Frontal cortex (tissue), 2 donors: ENCODE data around the gene MMUT.

GRCh38 chr6:47786812-47787148 lies 4.9 kb downstream of the OPN5 start:
- RAMPAGE, long total RNA: no peak

GRCh38 chr6:48068160-48069357 lies 42.4 kb downstream of the PTCHD4 start:
- RAMPAGE, long total RNA: no peak

- RAMPAGE, long total RNA: start-site peak on the plus strand at chr6:49463366-49463395, 173 and 12 reads in 2 replicates
These were observed at the start of gene MMUT for GRCh38 chr6:49462482-49463798. MMUT (minus strand) TSS chr6:49463253.

DNA sequence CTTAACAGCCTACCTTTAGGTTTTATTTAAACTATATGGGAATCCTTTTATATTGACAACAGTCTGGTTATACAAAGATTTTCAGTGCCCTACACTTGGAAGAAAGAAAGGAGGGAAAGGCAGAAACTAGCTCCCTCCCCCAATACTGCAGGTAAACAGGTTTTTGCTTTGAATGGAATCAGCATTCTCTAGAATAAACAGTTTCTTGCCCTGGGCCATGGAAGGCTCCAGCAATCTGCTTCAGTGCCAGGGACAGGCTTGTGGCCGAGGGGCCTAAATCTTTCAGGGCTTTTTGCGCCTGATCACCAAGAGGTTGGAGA lies 23.7 kb downstream of the TFAP2B start:
- RAMPAGE, long total RNA: no peak

DNA sequence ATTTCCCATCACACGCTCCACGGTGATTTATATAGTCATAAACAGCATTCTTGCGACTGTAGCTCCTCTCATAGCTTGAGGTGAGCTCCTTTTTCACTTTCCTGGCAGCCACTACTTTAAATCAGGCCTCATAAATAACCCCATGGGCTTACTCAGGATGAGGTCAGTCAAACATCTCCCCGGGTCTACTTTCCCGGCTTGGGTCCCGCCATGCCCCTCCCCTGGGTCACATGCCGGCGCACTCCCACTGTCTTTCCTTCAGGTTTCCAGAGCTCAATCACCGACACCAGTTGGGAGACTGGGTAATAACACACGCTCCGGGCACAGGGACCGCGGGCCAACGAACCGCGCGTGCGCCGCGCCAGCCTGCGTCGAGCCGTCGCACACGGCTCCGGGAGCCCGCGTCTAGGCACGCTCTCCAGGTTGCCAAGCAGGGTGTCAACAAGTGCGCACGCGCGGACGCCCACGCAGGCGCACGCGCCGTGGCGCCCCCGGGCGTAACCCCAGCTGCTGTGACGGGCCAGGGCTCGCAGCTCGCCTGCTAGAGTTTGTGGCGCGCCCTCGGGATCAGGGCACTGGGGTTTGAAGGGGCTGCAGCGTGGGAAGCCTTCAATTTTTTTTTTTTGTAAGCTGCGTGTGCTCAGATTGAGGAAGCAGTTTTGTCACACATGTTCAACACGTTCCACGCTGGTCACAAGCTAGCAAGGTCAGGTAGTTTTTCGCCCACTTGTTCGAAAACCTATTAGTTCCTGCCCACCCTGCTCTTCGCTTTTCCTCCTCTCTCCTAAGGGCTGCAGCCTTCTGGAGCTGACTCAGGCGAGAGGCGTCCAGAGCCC lies 31.7 kb downstream of the TFAP2B start:
- RAMPAGE, long total RNA: no peak

- RAMPAGE, long total RNA: no peak
These were observed 37.3 kb upstream of the PKHD1 start for GRCh38 chr6:52124566-52125224.

GRCh38 chr6:52273571-52274009 lies 11.0 kb downstream of the MCM3 start:
- RAMPAGE, long total RNA: no peak

DNA sequence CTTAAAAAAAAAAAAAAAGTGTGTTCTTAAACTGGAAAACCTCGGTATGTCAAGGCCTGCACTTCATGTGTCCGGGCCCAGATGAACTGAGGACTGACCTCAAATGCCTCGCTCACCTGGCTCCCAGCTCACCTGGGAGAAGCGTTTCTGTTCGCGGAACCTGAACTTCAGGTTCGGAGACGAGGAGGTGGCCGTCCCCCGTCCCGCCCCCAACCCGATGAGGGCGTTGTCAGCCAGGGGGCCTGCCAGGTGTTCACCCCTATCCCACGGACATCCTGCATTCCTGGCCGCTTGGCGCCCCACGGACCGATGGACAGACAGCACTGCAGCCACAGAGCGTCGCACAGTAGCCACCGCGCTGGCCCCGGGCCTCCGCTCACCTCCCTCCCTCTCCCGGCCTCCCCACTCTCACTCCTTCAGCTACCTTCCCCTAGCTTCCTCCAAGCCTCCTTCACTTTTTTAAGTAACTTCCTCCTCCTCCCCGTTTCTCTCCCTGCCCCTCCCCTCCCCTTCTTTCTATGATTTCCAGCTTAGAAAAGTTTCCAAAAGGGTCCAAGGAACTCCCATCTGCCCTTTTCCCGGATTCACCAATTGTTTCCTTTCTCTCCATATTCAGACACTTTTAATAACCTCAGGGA lies 22.6 kb upstream of the MCM3 start:
- RAMPAGE, long total RNA: no peak

DNA sequence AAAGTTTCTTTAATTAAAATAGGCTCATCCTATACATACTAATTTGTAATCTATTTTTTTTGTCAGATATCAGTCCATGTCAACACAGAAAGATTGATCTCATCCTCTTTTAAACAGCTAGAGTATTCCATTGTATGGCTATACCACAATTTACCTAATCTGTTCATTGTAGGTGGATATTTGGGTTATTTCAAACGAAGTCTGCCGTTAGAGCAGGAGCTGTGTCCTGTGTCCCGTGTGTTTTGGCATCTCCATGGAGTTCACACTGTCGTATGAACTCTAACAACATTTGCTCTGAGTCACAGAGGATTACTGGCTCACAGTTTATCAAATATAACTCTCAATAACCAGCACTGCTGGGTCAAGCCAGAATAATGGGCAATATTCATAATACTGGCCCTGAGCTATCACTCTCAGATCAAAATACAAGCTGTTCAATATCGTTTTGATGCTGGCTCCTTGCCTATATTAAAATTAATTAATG lies 16.4 kb downstream of the TRAM2 start:
- RAMPAGE, long total RNA: no peak

DNA sequence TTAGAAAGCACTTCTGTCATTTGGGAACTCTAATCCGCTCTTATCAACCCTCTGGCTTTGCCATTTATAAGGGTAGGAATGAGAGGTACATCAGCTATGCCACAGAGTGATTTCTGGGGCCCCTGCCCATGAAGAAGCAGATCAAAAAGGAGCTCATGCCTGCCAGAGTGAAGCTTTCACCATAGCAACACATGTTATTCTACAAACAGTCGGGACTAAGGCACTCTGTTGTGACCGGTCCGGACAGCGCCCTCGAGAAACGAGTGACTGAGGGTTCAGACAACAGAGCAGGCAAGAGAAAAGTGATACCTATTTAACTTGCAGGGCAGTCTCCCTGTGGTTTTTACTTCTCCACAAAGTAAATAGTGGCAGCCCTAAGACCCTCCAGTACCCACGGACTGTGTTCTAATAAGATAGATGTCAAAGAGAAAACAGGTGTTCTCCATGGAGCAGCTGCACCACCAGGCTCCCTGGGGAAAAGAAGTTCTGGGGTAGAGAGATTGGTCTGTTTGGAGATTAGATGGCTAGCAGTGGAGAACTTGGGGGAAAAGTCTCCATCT lies 5.6 kb downstream of the TRAM2 start:
- RAMPAGE, long total RNA: no peak

GRCh38 chr6:52803990-52804324 lies 341 bp upstream of the GSTA1 start:
- RAMPAGE, long total RNA: no peak

- RAMPAGE, long total RNA: no peak
These were observed 5.6 kb downstream of the FBXO9 start for GRCh38 chr6:53070677-53071291.

DNA sequence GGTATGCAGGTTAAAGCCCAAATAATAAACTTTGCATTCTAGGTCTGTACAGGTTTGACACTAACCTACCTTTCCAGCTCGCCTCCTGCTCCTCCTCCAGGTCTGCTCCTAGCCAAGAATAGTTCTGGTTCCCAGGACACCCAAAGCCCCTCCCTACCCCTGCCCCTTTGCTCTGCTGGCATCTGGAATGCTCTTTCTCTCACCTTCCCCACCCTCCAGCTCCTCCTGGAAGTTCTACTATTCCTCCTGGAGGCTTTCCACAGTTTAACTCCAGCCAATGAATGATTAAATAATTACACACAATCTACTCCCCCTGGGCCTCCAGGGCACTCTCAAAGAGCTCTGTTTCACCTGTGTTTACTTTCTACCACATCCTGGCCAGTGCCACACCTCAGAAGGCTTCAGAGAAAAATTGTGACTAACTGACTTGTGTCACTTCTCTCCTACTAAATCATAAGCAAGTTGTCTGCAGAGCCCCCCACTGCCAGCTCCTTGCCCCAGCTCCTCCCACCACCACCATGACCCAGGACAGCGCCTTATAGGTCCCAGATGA lies 36.2 kb downstream of the GCM1 start:
- RAMPAGE, long total RNA: no peak

GRCh38 chr6:53216219-53216586 lies 67.6 kb upstream of the GCM1 start:
- RAMPAGE, long total RNA: no peak

DNA sequence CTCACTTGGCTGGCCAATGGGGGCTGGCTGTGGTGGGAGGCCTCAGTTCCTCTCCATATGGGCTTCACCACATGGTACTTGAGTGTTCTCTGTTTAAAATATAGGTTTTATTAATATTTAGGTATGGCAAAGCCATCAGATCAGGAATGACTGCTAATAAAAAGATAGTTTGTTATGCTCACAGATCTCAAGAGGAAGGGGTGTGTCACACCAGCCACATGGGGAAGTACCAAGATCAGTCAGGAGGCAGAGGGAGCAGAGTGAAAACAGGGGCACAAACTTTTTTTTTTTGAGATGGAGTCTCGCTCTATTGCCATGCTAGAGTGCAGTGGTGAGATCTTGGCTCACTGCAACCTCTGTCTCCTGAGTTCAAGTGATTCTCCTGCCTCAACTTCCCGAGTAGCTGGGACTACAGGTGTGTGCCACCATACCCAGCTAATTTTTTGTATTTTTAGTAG lies 92.1 kb upstream of the GCM1 start:
- RAMPAGE, long total RNA: no peak

GRCh38 chr6:53258222-53259118 lies 90.3 kb downstream of the ELOVL5 start:
- RAMPAGE, long total RNA: no peak

DNA sequence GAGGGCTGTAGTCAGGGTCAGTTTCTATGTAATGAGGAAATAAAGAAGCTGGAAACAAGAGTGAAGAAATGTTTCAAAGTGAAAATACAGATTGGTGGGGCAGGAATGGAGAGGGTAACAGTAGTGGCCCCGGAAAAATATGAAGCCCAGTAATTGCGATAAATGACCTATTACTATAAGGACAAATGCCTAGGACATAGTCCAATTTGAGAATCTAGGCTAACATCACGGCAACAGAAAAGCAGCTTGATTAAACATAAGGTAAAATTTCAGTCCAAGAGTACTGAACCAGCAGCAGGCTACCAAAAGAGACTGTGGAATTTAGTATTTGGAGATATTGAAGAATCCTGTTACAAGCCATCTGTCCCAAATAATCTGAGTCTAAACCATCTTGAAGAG lies 49.4 kb downstream of the ELOVL5 start:
- RAMPAGE, long total RNA: no peak

GRCh38 chr6:53300457-53301663 lies 47.9 kb downstream of the ELOVL5 start:
- RAMPAGE, long total RNA: no peak

DNA sequence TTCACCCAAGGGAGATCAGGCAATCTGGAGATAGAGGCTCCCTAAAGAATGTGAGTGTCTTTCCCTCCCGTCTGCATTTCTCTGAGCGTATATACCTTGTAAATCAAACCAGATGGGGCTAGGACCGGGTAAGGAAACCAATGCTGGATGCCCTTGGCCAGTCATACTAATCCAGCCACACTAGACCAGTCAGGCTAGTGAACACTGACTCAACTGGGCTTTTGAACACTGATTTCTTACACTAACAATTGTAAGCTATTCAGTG lies 8.0 kb downstream of the ELOVL5 start:
- RAMPAGE, long total RNA: no peak

DNA sequence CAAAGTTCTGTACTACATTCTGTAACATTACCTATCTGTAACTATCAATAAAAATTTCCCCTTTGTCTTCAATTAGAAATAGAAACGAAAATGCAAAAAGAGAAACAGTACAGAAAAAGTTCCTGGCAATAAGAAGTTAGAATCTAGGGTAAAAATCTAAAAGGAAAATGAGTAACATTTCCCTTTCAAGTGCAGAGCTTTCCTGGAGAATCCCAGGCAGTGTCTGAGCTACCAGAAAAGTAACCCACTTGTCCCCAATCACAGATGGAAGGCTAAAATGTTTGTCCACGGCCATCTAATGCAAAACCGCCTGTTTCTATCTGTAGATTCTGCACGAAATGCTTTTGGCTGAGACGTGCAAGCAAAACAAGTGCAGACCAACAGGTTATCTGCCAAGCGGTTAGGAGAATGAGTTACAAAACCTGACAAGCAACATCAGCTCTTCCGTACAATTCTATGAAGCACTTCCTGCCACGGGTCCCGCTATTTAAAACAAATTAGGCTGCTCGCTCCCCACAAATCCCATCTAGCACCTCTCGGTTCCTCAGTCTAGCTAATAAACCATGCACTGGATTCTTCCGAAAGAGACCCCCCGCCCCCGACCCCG lies 1.5 kb downstream of the ELOVL5 start:
- RAMPAGE, long total RNA: no peak